Epithelial cell of proximal tubule (primary cell): ENCODE measurements around a stretch of chr1.

DNA sequence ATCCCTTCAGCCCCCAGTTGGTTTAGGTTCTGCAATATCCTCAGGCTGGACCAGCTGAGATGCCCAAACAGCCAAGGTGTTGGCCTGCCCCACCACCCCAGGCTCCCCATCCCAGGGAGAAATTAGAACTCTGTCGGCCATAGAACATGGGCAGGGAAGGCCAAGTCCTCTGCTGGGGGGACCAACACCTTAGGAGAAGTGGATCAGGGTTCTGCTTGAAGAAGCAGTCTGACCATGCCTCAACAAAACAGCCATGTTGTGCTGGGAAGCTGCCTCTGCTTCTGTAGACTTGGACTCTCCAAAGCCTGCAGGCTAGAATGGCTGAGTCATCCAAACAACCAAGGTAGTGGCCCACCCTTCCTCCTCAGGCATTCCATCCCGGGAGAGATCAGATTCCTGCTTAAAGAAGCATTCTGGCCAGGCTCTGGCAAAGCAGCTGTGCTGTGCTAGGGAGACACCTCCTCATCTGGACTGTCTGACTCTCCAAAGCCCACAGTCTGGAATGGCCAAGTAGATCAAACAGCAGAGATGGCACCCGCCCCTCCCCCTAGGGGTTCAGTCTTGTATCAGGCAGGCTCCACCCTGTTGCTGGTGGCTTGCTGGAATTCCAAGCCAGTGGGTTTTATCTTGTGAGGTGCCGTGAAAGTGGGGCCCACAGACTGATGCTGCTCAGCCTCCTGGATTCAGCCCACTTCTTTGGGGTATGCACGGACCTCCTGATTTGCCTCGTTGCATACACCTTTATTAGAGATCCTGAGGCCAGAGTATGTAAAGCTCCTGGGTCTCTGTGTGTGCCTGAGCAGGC, 38.3 kb upstream of the F3 start:
- RAMPAGE, long total RNA, result no peak
- RRBS, result no CpG with 5 or more reads among the region's 6 CpGs

DNA sequence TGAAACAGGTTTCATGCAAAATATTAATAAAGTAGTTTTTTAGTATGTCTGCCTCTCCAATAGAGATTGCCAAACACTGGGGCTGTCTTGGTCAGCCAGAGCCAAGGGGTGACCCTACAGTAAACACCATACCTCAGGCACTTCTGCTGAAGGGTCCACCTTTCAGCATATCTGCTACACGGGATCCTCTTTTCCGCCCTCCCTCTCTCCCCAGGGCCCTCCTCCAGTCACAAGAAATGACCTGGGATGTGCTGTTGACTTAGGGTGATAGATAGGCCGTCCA, 48.5 kb upstream of the F3 start:
- RAMPAGE, long total RNA, result no peak
- RRBS, result no CpG with 5 or more reads among the region's 3 CpGs

- RAMPAGE, long total RNA, result no peak
- RRBS, result no CpG with 5 or more reads among the region's 2 CpGs
These were observed 48.9 kb upstream of the F3 start for GRCh38 chr1:94590432-94590882.

- RAMPAGE, long total RNA, result no peak
- RRBS, result no CpG with 5 or more reads among the region's 7 CpGs
These were observed 57.5 kb upstream of the F3 start for GRCh38 chr1:94599092-94599482.

DNA sequence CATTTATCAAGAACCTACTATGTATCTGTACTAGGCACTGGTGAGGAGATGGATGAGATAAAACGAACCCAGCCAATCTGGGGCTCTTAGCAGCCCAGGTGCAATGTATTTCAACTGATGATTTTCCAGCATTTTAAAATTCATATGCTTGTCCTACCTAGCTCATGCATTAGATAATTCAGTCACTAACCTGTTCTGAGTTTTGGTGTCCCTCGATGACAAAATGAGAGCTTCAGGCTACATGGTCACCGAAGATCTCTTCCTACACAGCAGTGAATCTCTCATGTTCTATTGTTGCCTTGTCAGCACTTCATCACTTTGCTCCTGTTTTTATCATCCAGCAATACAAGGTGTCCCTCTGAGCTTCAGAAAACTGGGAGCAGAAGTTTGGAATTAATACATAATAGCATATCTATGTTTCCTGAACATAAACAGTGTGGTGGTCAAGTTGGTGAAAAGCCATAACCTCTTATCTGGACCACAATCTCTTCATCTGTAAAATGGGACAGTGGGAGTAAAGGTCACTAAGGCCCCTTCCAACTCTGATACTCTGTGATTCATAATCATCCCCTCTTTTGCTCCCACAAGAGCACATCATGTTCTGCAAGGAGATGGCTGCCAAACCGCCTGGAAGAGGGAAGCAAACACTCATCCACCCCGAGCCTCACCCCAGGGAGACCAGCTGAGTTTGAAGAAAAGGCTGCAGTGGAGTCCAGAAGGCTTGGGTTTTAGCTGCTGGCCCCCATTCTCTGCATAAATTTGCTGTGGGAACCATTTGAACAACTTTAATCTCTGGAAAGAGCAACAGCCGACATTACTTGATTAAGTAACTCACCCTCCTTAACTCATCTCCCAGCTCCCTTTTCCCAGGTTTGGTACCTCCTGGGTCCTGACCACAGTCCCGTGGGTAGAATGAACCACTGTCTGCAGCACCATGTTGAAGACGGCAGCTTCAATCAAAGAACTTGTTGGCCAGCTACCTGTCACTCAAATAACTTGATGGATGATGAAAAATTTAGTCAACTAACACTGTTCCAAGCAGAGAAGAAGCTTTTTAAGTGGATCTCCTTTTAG, 138.0 kb upstream of the F3 start:
- RAMPAGE, long total RNA, result no peak
- RRBS, result no CpG with 5 or more reads among the region's 8 CpGs

- RAMPAGE, long total RNA, result no peak
- RRBS, result no CpG with 5 or more reads among the region's 9 CpGs
These were observed 36.7 kb upstream of the SLC44A3 start for GRCh38 chr1:94783305-94784097.

DNA sequence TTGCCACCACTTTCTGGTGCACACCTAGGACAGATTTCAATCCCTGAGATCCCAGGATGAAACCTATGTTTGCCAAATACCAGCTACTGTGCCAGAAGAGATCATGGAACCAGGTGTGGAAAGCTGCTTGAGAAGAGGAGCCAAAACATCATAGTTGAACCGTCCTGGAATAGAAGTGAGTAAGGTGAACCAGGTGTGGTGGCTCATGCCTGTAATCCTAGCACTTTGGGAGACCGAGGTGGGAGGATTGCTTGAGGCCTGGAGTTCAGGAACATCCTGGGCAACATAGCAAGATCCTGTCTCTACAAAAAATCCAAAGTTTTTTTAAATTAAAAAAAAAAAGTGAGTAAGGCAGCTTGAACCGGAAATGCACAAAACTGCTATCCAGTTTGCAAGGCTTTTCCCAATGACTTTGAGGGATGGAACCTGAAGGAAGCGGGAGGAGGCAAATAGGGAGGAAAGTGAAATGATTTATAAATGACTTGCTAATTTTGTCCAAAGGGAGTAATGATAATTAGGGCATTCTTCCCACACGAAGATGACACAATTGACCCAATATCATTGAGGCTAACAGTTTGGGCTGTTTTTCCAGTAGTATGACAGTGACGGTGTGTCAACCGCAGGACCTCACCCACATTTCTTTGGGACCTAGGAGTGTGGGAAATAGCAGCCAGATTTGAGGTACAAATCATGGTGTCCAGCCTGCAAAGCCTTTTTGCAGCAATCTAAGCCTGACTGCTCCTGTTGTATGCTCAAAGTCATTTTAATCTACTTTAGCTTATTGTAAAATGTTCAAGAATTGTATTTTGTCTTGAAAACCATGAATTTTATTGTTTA, 1.5 kb upstream of the CNN3 start:
- RAMPAGE, long total RNA, result no peak
- RRBS, result no CpG with 5 or more reads among the region's 7 CpGs

DNA sequence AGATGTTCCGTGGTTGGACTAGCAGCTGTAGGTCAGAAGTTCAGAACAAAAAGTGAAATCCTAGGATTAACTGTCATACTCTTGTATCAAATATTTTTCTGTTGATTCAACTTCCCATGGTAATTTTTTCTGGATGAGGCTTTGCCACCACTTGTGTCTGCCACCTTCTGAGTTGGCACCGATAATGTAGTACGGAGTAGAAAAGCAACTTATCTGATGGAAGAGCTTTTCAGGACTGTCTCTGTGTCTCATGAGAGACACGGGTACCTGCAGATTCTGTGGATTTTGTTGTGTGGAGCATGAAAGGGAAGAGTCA, 44.6 kb upstream of the CNN3 start:
- RAMPAGE, long total RNA, result no peak
- RRBS, result no CpG with 5 or more reads among the region's 4 CpGs

GRCh38 chr1:94983428-94983780, 56.5 kb upstream of the CNN3 start:
- RAMPAGE, long total RNA, result no peak
- RRBS, result no CpG with 5 or more reads among the region's 3 CpGs

DNA sequence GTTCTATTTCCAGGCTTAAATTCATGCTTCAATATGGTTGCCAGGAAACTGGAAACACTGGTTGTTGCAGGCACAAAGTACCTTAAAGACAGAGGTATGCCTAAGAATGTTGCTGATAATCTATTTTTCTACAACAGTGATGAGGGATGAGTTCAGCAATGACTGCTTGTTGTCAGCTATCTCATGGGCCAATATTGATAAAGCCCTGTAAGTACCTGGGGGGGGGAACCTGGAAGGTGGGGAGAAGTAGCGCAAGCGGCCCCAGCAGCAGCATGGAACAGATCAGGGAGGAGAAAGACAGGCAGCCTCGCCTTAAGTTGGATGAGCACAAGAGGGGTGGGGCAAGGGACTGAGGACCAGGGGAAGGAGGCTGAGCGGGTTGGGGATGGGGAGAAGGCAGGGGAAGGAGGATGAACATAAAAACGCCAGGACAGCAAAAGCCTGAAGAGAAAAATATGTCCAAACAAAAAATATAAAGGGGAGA, 70.7 kb downstream of the ALG14 start:
- RAMPAGE, long total RNA, result no peak
- RRBS, result no CpG with 5 or more reads among the region's 5 CpGs

- RAMPAGE, long total RNA, result no peak
- RRBS, result no CpG with 5 or more reads among the region's 3 CpGs
These were observed 5.2 kb downstream of the TLCD4 start for GRCh38 chr1:95122355-95122772.

DNA sequence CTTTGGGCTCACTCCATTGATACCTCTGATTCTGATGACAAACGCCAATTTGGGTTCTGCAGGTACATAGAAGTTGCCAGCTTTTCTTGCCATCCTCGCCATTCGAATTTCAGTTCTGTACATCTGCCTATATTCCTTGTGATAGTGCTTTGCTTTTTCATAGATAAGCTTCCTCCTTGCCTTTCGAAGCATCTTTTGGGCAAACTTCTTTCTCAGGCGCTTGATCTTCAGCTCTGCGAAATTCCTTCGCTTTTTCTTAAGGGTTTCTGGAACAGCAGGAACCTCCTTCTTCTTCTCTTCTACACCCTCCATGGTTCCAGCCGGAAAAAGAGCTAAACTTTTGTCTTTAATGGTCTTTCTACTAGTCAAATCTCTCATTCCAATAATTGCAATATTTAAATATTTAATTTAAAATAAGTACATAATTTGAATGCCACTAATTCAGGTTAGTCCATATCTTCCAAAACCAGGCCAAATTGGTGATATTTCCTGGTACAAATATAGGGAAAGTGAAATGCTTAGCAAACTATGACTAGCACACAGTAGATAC, 42.2 kb upstream of the PTBP2 start:
- RAMPAGE, long total RNA, result no peak
- RRBS, result no CpG with 5 or more reads among the region's 8 CpGs

DNA sequence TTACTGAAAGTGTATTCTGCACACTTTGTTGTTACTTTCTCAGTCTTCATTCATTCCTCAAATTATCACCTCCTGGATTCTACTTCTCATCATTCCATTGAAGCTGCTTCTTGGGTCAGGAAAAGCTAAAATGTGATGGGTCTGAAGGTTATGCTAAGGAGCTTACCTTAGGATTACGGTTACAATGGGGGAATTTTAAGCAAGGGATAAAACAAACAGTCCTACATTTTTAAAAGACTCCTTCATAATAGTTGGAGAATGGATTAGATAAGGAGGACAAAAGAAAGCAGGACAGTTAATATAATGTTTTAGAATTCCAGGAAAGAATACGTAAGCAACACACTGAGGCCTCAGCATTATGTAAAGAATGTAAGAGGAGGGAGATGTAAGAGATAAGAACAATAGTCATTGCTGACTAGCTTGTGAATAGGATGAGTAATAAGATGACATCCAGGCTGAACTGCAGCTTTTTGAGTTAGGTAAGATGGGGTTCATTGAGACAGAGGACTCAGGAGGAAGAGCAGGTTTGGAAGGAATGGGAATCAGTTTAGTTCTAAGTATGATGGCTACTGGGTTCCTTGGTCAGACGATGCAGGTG, 372.6 kb downstream of the PTBP2 start:
- RAMPAGE, long total RNA, result no peak
- RRBS, result no CpG with 5 or more reads among the region's 3 CpGs

DNA sequence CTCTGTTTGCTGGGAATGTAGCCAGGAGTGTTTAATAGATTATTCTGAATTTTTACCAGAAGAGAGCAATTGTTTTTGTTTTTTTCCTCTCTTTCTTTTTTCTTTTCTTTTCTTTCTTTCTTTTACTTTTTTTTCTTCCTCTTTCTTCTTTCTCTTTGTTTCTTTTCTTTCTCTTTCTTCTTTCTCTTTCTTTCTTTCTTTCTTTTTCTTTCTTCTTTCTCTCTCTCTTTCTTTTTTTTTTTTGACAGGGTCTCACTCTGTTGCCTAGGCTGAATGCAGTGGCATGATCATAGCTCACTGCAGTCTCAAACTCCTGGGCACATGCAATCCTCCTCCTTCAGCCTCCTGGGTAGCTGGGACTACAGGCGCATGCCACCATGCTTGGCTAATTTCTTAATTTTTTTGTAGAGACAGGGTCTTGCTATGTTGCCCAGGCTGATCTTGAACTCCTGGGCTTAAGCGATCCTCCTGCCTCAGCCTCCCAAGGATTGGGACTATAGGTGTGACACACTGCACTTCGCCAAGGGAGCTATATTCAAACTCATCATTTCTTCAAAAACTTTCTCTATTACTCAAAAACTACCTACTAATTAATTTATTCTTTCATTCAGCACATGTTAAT, 486.6 kb downstream of the PTBP2 start:
- RAMPAGE, long total RNA, result no peak
- RRBS, result no CpG with 5 or more reads among the region's 3 CpGs

- RAMPAGE, long total RNA, result no peak
- RRBS, result no CpG with 5 or more reads among the region's 4 CpGs
These were observed 37.8 kb downstream of the DPYD start for GRCh38 chr1:97883068-97883480.

- RAMPAGE, long total RNA, result no peak
- RRBS, result no CpG with 5 or more reads among the region's 5 CpGs
These were observed 113.6 kb upstream of the DPYD start for GRCh38 chr1:98034325-98034958.

DNA sequence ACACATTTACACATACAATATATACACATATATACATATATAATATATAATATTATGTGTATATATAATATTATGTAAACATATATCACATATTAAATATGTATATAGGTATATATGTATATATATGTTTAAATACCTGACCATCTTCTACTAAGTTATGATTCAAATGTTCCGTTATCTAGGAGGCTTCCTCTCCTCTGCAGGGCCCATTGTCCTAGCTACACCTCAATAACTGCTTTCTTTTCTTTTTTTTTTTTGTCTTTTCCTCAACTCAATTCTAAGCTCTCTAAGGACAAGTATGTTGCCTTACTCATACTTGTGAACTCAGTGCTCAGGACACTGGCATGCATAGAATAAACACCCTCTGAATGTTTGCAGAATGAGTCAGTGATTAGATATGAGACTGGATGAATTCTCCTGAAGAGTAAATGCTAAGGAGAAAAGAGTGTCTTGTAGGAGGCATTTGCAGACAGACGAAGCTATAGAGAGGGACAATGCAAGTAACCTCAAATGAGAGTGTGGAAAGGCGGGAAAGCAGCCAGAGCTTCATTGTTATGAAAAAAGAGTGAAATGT, 165.8 kb upstream of the DPYD start:
- RAMPAGE, long total RNA, result no peak
- RRBS, result no CpG with 5 or more reads among the region's 3 CpGs

DNA sequence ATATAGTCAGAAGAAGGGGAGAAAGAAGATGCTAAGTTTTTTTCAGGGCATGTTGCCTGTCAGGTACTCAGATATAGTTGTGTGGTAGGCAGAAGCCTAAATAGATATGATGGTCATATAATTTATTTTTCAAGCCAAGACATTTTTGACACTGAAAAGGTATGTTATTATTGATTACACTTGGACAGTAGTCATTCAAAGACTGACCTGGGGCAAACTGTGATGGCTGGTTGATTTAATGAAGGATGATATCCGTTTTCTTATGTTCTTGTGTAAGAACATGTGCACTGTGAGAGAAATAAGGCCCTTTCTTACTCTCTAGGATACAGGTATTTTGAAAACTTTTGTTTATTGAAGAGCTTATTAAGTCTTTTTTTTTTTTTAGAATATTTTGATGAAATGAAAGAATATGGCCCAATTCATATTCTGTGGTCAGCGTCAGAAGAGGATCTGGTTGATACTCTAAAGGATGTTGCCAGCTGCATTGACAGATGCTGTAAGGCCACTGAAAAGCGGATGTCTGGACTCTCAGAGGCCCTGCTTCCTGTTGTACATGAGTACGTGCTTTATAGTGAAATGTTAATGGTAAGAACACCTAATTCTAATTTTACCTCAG, 36.9 kb downstream of the SNX7 start:
- RAMPAGE, long total RNA, result no peak
- RRBS, result no CpG with 5 or more reads among the region's 4 CpGs

DNA sequence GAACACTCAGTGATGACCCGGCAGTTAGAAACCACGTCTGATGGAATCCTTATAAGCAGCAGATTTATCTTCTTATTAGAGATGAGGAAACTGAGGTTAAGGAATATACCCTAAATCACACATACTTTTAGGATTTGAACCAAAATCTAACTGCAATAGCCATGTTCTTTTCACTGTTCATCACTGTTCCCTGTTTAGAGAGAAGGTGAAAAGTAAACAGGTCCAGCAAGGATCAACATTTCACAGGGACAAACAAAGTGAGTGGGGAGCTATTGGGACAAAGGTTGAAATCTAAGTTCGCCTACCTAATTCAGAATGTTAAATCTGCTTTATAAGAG, 6.7 kb downstream of the FRRS1 start:
- RAMPAGE, long total RNA, result no peak
- RRBS, result no CpG with 5 or more reads among the region's 3 CpGs

DNA sequence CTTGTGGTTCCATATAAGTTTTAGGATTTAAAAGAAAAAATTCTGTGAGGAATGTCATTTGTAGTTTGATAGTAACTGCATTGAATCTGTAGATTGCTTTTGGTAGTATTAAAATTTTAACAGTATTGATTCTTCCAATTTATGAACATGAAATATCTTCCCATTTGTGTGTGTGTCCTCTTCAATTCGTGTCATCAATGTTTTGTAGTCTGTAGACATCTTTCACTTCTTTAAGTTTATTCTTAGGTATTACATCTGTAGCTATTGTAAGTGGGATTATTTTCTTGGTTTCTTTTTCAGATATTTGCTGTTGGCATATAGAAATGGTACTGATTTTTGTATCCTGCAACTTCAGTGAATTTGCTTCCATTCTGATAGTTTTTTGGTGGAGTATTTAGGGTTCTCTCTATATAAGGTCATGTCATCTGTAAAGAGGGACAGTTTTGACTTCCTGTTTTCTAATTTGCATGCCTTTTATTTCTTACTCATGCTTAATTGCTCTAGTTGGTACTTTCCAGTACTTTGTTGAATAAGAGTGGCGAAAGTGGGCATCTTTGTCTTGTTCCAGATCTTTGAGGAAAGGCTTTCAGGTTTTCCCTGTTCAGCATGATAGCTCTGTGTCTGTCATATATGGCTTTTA, 8.8 kb downstream of the MFSD14A start:
- RAMPAGE, long total RNA, result no peak
- RRBS, result no CpG with 5 or more reads among the region's 2 CpGs